ENCODE measurements around a stretch of chr18.

DNA sequence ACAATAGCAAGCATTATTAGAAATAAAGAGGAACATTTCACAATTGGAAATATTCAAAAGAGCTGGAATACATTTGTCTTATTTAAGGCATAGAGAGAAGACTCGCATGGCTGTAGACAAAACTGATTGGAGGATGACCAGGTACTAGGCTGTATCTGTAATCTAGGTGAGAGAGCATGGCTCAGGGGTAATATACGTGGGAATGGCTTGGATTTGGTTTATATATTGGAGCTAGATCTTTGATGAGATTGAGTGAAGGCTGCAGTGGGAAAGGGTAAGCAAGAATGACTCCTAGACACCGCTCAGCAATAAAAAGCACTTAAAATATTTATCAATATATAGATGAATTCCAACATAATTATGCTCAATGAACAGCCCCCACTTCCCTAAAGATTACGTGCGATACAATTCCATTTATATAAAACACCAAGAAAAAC, 1.4 kb upstream of the ZNF236 start:
- PRO-cap, result no peak

DNA sequence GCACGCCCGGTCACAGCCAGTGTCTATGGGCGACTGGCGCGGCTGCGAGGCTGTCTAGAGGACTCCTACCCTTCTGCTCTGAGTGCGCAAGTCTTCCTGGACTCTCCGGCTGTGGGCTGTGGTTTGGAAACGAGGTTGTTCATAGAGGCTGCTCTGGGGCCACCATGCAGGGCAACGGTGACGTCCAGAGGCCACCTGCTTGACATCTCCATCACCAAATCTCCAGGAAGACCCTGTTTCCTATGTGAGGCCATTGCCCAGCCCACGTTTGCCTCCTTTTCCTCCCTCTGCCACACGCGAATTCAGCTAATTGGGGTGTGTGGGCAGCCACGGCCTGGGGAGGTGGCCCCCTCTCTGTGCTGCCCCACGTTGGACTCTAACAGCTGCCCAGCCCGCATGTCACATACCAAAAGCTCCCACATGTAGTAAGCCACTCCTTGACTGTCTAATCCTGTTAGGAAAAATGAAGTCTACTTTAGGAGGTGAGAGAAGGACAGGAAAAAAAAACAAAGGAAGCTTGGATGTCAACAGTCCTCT, 153.1 kb downstream of the MBP start:
- PRO-cap, result no peak

- PRO-cap, result no peak
These were observed 88.5 kb downstream of the MBP start for GRCh38 chr18:77043901-77044759.

GRCh38 chr18:77088029-77088530, 44.5 kb downstream of the MBP start:
- PRO-cap, result no peak

DNA sequence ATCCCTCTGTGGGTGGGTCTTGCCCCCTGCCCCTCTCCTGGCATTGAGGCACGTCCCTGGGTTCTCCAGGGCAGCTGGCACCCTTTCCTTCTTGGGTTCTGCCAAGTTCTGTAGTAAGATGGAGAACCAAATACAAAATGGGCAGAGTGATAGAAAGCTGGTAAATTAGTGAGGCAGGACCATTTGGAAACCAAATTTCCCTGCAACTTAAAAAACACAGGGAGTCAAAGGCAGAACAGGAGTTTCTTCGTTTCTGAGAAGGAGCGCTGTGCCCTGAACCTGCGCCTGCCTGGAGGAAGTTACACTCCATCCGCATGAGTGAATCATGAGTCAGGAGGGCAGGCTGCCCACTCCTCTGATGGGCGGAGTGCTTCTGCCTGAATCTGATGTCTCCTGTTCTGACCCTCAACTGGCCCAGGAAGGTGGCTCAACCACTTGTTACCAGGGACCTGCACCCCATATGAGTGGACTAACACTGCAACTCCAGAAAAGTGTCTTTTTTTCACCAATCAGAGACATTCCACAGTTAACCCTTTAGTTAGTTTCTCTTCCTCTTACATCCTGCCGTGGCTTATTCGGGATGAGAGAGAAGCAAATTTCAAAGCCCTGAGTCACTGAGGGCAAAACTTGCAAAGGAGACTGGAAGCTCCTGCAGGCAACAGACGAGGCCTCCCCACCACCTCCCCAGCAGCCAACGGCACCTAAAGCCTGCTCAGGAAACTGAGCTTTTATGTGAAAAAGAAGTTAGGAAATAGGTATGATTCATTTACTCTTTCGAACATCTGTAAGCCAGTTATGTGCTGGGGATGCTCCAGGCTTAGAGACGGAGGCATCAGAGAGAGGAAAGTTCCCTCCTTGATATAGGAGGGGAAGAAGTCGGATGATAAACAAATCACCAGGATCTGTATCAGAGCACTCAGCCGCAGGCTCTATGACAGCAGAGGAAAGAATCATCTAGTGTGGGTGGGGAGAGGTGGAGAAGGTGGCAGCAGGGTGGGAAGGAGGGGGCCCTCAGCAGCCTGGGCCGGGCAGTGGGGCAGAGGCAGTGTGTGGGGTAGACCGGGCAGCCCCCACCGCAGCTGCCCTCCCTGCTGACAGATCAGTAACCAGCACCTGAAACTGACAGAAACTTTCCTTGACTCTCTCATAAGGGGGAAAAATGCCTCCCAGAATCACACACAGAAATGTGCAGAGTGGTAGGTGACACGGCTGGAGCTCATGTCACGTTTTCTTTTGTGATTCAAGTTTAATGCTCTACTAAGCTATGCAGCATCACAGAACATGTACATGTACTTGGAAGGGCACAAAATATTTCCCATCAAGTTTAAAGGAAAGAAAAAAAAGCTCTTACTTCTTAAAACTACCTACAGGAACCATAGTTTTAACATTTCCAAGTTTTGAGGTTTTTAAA, 30.9 kb downstream of the MBP start:
- PRO-cap, result no peak

- PRO-cap, result no peak
These were observed 24.5 kb downstream of the MBP start for GRCh38 chr18:77107842-77108654.

- PRO-cap, result no peak
These were observed 117.2 kb downstream of the GALR1 start for GRCh38 chr18:77366795-77367338.

DNA sequence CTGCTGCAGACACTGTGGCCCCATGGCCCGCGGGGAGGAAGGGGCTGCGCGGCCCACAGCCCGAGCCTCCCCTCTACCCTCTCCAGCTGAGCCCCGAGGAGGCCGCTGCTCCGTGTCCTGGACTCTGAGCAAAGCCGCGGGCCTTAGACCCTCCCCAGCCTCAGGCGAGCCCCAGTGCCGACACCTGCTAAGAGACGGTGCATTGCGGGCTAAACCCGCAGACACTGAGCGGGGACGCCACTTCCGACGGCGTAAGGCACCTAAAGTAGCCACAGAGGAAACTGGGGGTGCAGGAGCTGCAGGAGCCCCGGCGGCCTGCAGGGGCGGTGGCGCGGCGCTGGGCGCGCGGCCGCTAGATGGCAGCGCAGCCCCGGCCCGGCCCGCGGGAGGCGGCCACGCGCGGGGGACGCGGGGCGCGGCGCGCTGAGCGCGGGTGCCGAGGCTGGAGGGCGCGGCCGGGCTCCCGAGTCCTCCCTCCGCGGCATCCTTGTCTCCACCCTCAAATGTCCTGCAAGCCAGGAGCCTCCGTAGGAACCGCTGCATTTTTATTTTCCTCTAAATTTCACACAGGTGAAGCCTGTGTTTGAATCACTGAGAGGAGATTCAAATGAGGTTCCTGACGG, 650.4 kb downstream of the GALR1 start:
- PRO-cap, result no peak

GRCh38 chr18:78796533-78797136, 183.0 kb upstream of the SALL3 start:
- PRO-cap, result no peak

GRCh38 chr18:79068129-79068923, 868 bp upstream of the ATP9B start:
- PRO-cap, result no peak

DNA sequence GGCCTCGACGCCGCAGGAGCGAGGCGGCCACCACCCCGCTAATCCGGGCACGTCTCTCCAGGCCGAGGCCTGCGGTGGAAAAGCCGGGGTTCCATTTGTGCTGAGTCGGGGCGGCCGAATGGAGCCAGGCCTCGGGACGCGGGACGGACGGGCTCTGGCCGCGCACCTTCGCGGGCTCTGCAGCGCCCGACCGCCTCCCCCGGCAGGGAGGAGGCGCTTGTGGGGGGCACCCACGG, 1.2 kb upstream of the NFATC1 start:
- PRO-cap, result no peak

GRCh38 chr18:79394818-79395584, 729 bp upstream of the NFATC1 start:
- PRO-cap, result no peak

- PRO-cap, result no peak
These were observed 69.6 kb downstream of the NFATC1 start for GRCh38 chr18:79464871-79466183.

DNA sequence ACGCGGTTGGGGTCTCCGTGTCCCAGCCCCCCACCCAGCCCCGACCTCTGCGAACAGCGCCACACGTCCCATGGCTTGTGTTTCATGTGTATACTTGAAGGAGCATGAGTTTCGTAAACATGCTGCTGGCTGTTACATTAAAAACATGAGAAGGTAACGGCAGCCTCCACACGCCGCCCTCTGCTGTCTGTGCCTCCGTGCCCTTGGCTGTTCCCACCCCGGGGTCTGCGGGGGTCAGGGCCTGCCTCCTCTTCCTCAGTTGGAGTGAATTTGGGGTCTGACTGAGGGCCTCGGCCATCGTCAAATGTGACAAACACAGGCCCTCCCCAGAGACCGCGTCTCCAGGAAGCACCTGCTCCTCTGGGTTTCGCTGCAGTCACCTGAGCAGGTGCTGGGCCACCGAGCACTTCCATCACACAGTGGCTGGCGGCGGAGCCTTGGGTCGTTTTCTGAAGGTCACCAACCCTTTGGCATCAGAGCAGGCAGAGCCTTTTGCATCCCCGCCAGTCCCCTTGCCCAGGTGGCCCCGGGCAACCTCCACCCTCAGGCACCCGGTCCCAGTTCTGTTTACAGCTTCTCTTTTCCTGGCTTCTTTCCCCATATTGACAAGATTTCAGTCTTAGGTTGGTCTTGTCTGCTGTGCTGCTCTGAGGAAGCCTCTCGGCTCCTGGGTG, 70.9 kb downstream of the NFATC1 start:
- PRO-cap, result no peak

GRCh38 chr18:79495987-79496553, 100.3 kb downstream of the NFATC1 start:
- PRO-cap, result no peak

DNA sequence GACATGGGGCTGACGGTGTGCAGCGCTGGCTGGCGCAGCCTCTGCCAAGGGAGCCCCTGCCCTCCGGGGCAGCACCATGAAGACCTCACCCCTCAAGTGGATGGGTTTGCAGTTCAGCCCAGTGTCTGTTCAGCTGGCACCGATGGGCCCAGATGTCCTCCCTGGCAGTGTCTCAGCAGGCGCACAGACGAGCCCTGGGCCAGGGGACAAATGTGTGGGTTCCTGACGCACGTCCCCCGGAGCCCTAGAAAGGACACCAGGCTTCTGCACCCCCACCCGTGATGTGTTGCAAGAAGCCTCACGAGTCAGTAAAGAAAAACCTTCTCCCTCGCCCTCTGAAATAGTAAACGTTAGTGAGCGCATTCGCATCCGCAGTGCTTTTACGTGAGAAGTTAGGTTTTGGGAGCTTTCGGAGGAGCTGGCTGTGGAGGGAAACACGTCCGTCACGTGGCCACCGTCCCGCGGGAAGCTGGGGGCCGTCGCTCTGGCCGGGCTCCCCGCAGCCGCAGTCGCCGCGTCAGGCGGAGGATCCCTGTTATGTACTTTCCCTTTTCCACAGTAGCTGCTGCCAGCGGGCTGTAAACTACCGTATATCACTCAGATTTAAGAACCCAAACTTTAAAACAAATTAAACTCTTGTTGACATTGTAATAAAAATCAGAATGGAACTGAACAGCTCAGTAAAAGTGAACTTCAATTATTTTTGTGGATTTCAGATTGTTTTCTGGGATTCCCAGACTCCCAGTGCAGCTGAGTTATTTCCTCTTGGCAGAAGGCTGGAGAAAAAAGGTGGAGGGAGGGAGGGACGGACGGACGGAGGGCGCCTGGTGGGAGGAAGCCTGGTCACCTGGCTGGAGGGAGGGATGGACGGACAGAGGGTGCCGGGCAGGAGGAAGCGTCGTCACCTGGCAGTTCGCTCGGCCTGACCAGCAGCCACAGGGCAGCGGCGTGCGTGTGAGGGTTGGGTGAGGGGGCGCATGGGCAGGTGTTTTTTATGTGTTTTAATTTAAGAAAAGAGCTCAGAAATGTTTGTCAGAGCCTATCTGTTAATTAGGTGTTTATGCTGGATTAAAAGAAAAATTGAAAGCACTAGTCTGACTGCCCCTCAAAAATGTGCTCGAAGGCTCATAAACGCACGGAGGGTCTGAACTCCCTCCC, 112.1 kb downstream of the NFATC1 start:
- PRO-cap, result no peak

GRCh38 chr18:79516148-79517210, 120.7 kb downstream of the NFATC1 start:
- PRO-cap, result no peak

- PRO-cap, result no peak
These were observed 905 bp downstream of the CTDP1 start for GRCh38 chr18:79680335-79681080.

DNA sequence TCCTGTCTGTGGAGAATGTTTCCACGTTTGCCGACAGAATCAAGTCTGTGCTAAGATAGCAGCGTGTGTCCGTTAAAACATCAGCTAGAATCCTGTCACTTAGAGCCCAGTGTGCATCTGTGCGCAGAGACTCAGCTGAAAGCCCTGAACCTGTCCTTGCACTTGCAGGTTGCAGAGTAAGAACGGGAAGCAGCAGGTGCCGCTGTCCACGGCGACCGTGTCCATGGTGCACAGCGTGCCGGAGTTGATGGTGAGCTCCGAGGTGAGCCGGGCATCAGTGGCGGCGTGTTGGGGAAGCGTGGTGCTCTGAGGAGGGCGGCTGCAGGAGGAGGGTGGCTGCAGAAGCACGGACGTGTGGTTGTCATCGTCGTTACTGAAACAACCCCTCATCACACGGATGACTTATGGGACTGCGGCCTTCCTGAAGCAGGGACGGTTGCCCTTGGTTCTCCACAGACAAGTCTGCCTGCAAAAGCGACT, 16.2 kb downstream of the CTDP1 start:
- PRO-cap, result no peak

- PRO-cap, result no peak
These were observed 27.7 kb downstream of the CTDP1 start for GRCh38 chr18:79707092-79707900.